Vagina (tissue), 1 donor: ENCODE data around the gene BLNK.

GRCh38 chr10:95500501-95501394 is 60.4 kb downstream of the SORBS1 start:
- PRO-cap = no peak
- RAMPAGE, long total RNA = no peak

GRCh38 chr10:95513922-95514422 is 47.2 kb downstream of the SORBS1 start:
- PRO-cap = no peak
- RAMPAGE, long total RNA = no peak

GRCh38 chr10:95664049-95664387 is 7.5 kb upstream of the ALDH18A1 start:
- PRO-cap = no peak
- RAMPAGE, long total RNA = no peak

DNA sequence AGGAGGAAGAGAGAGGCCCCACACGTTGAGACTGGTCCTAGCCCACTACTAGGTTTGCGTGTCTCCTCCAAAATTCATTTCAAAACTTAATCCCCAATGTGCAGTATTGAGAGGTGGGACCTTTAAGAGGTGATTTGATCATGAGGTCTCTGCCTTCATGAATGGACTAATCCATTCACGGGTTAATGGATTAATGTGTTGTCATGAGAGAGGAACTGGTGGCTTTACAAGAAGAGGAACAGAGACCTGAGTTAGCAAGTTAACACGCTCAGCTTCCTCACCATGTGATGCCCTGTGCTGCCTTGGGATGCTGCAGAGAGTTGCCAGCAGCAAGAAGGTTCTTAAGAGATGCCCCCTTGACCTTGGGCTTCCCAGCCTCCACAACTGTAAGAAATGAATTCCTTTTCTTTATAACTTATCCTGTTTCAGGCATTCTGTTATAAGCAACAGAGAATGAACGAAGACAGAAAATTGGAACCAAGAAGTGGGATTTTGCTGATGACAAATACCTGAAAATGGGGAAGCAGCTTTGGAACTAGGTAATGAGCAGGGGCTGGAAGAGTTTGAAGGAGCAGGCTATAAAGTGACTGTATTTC is 3.7 kb upstream of the TCTN3 start:
- PRO-cap = no peak
- RAMPAGE, long total RNA = start-site peak on the plus strand centred at position 287 of the sequence, 21 bp wide, 26 reads; start-site peak on the plus strand centred at position 439 of the sequence, 11 bp wide, 5 reads

- PRO-cap = no peak
- RAMPAGE, long total RNA = no peak
Observed at GRCh38 chr10:96059235-96059816, 15.9 kb downstream of the CCNJ start.

DNA sequence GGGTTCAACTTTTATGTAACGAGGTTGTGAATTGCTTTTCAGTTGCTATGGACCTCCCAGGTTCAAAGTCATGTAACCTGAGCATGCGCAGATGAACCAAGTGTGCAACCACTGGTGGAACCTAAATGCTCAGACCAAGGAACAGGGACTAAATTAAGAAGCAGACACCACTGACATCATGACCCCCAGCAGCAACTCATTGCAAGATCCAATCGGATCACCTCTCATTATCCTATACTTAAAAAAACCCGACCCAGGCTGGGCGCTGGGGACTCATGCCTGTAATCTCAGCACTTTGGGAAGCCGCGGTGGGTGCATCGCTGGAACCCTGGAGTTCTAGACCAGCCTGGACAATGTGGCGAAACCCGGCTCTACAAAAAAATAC is 11.4 kb upstream of the ZNF518A start:
- PRO-cap = no peak
- RAMPAGE, long total RNA = no peak

DNA sequence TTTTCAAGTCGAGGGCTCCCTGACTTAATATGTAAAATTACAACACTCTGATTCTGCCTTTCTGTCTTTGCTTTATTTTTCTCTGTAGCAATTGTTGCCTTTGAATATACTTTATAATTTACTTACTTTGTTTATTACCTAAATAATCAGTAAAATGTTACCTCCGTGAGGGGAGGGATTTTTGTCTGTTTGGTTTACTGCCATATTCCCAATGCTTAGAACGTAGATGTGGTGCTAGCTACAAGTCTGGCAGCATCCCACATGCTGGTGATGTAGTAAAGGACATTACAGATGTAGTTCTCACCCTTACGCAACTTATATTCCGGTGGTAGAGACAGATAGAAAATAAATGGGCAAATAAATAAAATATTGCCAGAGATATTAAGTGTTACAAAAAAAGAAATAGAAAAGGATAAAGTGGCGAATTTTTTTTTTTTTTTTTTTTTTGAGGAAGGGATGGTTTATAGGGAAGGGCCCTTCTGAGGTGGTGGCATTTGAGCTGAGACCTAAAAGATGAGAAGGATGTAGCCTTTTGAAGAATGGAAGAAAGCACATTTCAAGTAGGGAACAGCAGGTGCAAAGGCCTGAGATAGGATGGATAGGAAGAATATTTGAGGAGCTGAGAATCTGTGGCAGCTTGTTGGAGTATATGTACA is 8.5 kb downstream of the ZNF518A start:
- PRO-cap = no peak
- RAMPAGE, long total RNA = start-site peak on the plus strand centred at position 288 of the sequence, 82 bp wide, 8 reads; start-site peak on the plus strand centred at position 496 of the sequence, 74 bp wide, 16 reads

- PRO-cap = unidirectional peak, minus-strand start at chr10:96271518
- RAMPAGE, long total RNA = start-site peak on the minus strand at chr10:96271488-96271522, 154 reads
Observed at GRCh38 chr10:96271309-96272088, at the start of gene BLNK. Gene BLNK (minus strand): TSS chr10:96271569.

DNA sequence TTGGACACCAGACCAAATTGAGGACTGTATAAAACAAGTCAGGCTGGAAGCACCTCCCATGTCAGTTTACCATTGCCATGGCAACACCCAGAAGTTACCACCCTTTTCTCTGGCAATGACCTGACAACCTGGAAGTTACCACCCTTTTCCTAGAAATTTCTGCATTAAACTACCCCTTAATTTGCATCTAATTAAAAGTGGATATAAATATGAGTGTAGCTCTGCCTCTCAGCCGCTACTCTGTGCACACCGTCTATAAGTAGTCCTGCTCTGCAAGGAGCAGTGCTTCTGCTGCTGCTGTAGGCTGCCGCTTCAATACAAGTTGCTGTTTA is 7.9 kb upstream of the BLNK start:
- PRO-cap = no peak
- RAMPAGE, long total RNA = no peak

DNA sequence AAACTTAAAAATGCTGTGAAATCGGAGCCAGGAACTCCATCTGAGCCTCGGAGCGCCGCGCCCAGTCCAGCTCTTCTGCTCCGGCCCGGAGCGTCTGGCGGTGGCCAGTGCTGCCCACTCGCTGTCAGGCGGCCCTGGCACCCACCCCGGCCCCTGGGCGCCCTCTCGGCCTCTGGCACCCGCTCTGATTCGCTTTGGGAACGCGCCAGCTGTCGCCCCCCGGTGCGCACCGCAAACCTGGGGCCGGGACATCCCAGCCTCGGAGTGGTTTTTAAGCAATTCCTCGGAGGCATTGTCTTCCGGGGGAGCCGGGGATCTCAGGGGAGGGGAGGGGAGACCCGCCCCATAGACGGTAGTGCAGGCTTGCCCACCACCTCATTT is 655 bp downstream of the TLL2 start:
- PRO-cap = no peak
- RAMPAGE, long total RNA = no peak

GRCh38 chr10:96516331-96517193 is 2.8 kb upstream of the TLL2 start:
- PRO-cap = no peak
- RAMPAGE, long total RNA = no peak

DNA sequence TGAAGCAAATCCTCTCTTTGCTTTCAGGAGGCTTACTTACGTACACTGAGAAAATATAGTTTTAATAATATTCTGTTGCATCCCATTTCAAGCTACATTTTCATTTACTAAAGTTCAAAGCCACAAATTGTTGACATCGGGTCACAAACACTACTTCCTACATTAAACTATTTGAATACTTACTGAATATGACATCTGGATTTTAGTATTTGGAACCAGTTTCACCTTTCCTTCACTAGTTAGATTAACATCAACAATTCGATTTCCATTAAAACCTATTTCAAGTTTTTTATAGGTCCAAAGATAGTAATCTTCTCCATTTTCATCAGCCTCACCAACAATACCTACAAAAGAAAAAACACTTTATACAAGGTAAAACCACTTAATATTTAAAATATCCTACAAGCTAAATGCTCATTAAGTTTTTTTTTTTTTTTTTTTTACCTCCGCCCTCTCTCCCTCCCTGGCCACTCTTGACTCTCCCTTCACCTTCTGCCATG is 25.0 kb downstream of the TM9SF3 start:
- PRO-cap = no peak
- RAMPAGE, long total RNA = no peak

GRCh38 chr10:96577924-96578326 is 8.9 kb downstream of the TM9SF3 start:
- PRO-cap = no peak
- RAMPAGE, long total RNA = no peak

DNA sequence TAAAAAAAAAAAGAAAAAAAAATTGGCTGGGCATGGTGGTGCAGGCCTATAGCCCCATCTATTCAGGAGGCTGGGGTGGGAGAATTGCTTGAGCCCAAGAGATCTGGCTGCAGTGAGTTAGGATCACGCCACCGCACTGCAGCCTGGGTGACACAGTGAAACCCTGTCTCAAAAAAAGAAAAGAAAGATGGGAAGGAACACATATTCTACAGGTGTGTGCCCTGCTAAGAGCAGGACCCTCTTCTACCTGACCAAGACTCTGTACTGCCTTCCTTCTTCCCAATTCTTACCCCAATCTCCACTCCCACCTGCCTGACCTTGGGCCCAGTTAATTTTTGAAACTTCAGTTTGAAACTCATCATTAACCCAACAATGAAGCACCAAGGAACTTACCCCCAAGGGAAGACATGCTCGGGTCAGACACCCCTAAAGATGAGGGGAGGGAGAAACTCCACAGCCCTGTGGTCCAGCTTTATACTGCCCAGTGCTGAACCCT is 43.9 kb upstream of the TM9SF3 start:
- PRO-cap = no peak
- RAMPAGE, long total RNA = no peak

- PRO-cap = no peak
- RAMPAGE, long total RNA = no peak
Observed at GRCh38 chr10:96656827-96657351, 63.4 kb downstream of the PIK3AP1 start.

GRCh38 chr10:96740664-96741405 is 20.5 kb upstream of the PIK3AP1 start:
- PRO-cap = no peak
- RAMPAGE, long total RNA = no peak

- PRO-cap = no peak
- RAMPAGE, long total RNA = start-site peak on the plus strand at chr10:96936759-96936790, 13 reads; start-site peak on the plus strand at chr10:96936999-96937047, 12 reads
Observed at GRCh38 chr10:96936631-96937190, 104.6 kb downstream of the LCOR start.

GRCh38 chr10:97134052-97134629 is 51.6 kb downstream of the SLIT1 start:
- PRO-cap = no peak
- RAMPAGE, long total RNA = no peak

- PRO-cap = no peak
- RAMPAGE, long total RNA = no peak
Observed at GRCh38 chr10:97277465-97277867, 15.0 kb downstream of the ARHGAP19 start.

DNA sequence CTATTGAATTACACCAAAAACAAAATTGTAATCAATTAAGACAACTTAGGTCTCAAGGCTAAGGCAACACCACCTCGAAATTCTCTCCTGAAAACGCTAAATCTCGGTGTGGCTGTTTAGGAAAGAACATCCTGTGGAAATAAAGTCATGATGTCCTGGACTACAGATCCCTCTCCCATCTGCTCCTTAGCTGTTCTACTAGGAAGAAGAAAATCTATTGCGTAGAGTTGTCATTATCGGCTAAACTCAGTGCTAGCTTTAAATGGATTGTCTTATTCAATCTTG is 720 bp downstream of the ARHGAP19 start:
- PRO-cap = no peak
- RAMPAGE, long total RNA = no peak